Vagina (tissue), 1 donor: ENCODE data around the gene CNTRL.

GRCh38 chr9:120524854-120525197 is 55.1 kb downstream of the CDK5RAP2 start:
- PRO-cap, result no peak
- RAMPAGE, long total RNA, result start-site peak on the minus strand at chr9:120524986-120525013, 24 reads

GRCh38 chr9:120631791-120632227 is 51.8 kb upstream of the CDK5RAP2 start:
- PRO-cap, result no peak
- RAMPAGE, long total RNA, result no peak

- PRO-cap, result no peak
- RAMPAGE, long total RNA, result no peak
These were observed 499 bp downstream of the MEGF9 start for GRCh38 chr9:120713802-120714140.

- PRO-cap, result bidirectional peak, plus-strand start at chr9:120715712, minus-strand start at chr9:120715718
- RAMPAGE, long total RNA, result no peak
These were observed 1.2 kb upstream of the MEGF9 start for GRCh38 chr9:120715306-120715947.

- PRO-cap, result no peak
- RAMPAGE, long total RNA, result no peak
These were observed 10.8 kb upstream of the PSMD5 start for GRCh38 chr9:120853225-120854128.

- PRO-cap, result no peak
- RAMPAGE, long total RNA, result start-site peak on the minus strand at chr9:120855949-120856275, 19 reads
These were observed 13.4 kb upstream of the PSMD5 start for GRCh38 chr9:120855751-120856844.

- PRO-cap, result bidirectional peak, plus-strand start at chr9:120935652, minus-strand start at chr9:120935533
- RAMPAGE, long total RNA, result no peak
These were observed 8.7 kb upstream of the TRAF1 start for GRCh38 chr9:120935265-120935720.

DNA sequence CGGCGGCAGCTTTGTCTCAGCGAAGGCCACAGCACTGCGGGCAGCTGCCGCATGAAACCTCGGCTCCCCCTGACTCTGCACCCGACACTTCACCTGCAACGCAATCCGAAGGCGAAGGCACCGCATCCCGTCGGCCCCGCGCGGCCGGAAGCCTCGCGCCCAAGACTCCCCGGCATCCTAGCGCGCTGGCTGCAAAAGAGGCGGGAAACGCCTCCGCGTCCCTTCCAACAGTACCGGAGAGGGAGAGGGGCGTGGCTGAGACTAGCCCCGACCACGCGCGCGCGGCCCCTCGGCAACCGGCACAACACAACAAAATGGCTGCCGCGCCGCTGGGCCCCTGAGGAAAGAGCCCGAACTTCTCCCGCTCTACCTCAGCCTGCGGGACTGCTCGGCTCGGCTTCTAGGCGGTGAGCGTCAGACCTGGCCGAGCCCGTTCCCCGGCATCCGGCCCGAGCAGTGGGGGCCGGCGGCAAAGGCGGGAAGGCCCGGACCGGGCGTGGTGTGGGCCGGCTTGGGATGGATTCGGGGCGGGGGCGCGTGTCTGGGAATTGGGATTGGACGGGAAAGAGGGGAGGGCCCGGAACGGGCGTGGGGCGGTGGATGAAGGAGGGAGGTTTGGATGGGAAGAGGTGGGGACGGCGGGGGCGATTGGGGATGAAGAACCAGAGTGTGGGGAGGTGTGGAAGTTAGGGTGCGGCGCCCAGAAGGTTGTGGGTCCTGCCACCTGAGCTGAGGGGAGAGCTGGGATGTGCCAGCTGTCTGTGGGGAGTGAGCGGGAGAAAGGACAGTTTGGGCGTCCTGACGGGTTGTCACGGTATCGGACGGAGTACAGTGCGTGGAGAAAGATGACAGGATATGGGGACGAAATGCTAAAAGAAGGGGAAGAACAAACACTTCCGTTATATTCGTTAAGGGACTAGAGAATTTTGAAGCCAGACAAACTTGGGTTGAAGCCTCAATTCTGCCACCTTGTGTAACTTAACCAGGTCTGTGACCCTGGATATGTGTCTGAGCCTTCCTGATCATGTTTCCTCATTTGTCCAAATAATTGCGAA is at the start of gene CNTRL:
TSS of gene CNTRL (plus strand) at position 295 of the 1,055 bp plus-strand sequence.
- PRO-cap, result bidirectional peak, plus-strand start at position 302 of the sequence, minus-strand start at position 167 of the sequence; bidirectional peak, plus-strand start at position 632 of the sequence, minus-strand start at position 446 of the sequence
- RAMPAGE, long total RNA, result start-site peak on the minus strand centred at position 196 of the sequence, 21 bp wide, 20 reads; start-site peak on the plus strand centred at position 290 of the sequence, 36 bp wide, 226 reads

DNA sequence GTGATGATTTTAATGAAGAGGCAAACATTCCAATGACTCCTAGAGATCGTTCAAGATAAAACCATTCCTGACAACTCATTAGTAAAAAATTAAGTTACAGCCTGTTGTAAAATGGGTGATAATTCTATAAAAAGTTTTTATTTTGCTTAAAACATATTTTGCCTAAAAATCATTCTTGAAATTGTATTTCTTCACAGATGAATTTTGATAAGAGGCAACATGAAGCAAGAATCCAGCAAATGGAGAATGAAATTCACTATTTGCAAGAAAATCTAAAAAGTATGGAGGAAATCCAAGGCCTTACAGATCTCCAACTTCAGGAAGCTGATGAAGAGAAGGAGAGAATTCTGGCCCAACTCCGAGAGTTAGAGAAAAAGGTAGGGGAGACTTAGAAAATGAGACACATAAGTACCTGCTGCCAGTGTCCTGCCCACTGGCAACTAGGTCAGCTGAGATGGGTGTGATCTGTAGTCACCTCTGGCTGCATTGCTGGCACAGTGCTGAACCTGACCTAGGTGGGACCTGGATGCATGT is 59.7 kb downstream of the RAB14 start:
- PRO-cap, result no peak
- RAMPAGE, long total RNA, result no peak

GRCh38 chr9:121242099-121242646 is 25.8 kb upstream of the GSN start:
- PRO-cap, result no peak
- RAMPAGE, long total RNA, result no peak

DNA sequence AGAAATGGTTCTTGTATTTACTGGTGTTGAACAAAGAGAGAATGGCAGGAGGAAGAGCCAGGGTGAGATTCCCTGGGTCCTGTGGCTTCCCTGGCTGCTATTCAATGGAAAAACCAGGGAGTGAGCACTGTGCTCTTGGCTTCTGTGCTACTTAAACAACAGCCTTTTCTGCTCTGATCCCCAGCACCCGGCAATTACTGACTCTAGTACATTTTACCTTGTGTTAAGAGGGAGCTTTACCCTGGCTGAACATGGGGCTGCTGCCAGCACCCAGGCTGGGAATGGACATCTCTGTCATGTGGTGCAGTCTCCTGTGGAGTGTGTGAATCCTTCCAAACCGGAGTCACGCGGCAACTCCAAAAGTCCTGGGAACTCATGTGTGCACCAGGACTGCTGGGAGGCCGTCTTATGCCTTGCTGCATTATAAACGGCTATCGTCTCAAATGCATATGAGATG is 1.1 kb upstream of the GSN start:
- PRO-cap, result bidirectional peak, plus-strand start at position 359 of the sequence, minus-strand start at position 196 of the sequence
- RAMPAGE, long total RNA, result no peak

GRCh38 chr9:121284253-121284928 is 16.4 kb downstream of the GSN start:
- PRO-cap, result no peak
- RAMPAGE, long total RNA, result no peak

DNA sequence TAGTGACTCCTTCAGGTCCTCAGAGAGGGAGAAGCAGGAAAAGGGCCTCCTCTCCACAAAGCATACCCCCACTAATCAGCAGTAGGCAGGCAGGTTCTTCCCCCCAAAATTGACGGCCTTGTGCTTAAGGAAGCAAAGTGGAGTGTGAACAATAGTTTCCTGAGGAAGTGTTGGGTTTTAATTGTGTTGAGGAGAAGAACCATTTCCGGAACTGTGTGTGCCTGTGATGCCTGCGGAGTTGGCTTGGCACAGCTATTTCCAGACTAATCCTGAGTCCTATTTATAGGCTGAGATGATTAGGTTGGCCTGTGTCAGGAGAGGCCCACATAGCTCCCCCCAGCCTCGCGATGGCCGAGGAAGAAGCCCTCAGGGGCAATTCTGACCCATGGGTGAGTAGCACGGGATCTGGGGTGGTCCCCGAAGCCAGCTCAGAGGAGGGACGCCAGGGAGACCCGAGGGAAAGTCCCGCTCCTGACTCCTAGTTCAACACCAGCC is 17.9 kb downstream of the GSN start:
- PRO-cap, result bidirectional peak, plus-strand start outside the sequence, minus-strand start at position 254 of the sequence
- RAMPAGE, long total RNA, result no peak

GRCh38 chr9:121328781-121329614 is 41.1 kb downstream of the STOM start:
- PRO-cap, result no peak
- RAMPAGE, long total RNA, result start-site peak on the plus strand at chr9:121328892-121329015, 1,694 reads; start-site peak on the plus strand at chr9:121329239-121329308, 664 reads

- PRO-cap, result no peak
- RAMPAGE, long total RNA, result no peak
These were observed 28.9 kb downstream of the STOM start for GRCh38 chr9:121341088-121341597.

GRCh38 chr9:121372963-121373375 is 2.9 kb upstream of the STOM start:
- PRO-cap, result bidirectional peak, plus-strand start at chr9:121373197, minus-strand start at chr9:121373127
- RAMPAGE, long total RNA, result no peak

DNA sequence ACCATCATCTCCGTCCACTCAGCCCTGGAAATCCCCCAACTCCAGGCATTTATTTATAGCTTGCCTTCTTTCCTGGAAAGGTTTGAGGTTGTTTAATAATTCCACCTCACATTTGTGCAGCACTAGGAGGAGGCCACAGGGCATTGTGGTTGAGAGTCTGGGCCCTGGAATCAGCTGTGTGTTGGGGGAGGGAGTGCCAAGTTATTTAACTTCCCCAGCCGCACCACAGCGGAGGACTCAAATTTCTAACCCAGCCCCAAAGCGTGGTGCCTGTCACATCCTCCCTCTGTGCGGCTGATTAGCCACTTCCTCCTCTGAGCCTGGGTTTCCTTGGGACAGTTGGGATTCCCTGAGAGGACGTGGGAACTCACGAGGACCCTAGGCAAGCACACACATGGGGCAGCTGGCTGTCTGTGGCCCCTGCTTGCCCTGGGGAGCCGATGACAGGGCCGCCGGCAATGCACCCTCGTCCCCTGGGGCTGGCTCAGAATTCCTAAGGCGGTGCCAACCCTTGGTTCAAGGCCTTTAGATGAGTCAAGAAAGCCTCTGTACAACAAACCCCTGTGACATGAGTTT is 58.3 kb upstream of the GGTA1 start:
- PRO-cap, result bidirectional peak, plus-strand start at position 338 of the sequence, minus-strand start at position 178 of the sequence
- RAMPAGE, long total RNA, result no peak

DNA sequence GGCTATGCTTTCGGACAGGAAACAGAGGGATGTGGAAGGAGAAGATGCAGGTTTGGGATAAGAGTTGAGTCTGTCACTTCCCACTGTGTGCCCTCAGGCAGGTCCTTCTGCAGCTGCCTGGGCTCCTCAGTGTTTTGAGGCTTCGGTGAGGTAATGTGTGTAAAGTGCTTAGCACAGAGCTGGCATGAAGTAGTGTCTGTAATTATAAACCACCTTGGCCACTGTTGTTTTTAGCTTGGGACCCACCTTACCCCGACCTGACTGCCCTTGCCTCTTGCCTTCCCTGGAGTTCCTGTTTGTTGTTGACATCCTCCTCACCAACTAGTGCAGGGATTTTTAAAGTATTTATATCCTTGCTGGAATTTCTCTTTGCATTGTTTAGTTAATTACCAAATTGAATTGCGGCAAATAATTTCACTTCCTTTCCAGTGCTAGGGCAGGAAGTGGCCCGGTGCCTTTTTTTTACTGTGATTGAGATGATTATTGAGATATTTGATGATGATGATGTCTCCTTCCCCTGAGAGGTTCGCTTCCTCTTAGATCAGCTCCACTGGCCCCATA is 38.3 kb upstream of the DAB2IP start:
- PRO-cap, result no peak
- RAMPAGE, long total RNA, result no peak

GRCh38 chr9:121619831-121620510 is 31.5 kb upstream of the DAB2IP start:
- PRO-cap, result no peak
- RAMPAGE, long total RNA, result no peak

GRCh38 chr9:121662559-121663350 is 11.3 kb downstream of the DAB2IP start:
- PRO-cap, result no peak
- RAMPAGE, long total RNA, result start-site peak on the plus strand at chr9:121662737-121662903, 7 reads